ENCODE measurements around a stretch of chr2.

DNA sequence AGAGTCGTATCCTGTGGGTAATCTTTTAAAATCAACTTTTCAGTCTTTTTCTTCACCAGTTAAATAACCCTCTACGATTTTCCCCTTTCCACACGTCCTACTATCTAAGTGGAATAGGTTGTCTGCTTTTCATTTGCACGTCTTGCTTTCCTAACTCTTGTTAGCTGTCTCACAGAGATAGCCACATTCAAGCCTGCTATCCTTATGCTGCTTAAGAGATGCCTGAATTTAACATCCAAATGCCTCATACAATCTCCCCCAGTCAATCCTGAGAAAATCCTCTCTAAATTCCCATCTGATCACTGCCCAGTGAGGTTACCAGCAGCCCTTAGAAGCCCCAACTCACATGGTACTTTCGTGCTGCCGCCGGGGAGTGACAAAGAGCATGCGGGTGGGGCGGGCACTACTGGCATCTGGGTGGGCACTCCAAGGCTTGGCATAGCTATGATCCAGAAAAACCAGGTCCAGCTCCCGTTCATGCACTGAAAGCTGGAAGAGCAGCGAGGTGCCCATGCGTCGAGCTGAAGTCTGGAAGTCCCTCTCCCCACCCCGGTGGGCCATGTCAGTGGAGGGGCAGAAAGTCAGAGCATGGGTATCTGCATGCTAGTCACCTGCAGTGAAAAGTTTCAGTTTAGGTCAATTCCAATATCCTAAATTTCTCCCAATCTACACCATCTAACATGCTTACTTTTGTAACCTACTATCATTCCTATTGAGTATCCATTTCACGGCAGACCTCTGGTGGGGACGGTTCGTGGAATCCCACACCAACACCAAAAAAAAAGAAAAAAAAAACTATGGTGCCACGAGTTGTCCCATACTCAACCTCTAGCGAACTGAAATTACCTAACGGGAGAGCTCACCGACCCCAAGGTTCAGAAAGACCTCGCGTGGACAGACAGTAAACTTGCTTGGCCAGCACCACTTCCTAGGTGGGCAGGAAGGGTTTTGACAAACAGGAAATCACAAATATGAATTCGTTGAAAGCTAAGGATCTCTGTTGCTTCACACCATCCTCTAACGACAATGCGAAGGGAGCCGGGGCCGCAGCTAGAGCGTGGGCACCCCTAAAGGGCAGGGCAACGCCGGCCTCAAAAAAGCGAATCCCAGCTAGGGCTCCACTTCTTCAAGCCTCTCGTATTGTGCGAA lies 1.2 kb downstream of the KANSL3 start:
- RAMPAGE, long total RNA, result no peak
- RRBS, result 2% methylated on average over 5 of the region's 34 CpGs

DNA sequence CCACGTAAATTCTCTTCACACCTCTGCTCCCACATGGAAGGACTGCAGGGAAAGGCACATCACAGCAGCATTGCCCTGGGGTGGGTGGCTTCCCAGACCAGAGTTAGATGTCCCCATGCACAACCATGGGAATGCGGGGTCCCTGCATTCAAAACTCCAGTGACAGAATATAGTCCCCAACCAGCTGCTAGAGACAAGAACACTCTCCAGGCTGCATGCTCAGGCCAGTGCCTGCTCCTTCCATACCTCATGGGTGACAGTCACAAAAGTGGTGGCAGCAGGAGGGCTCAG lies 33.0 kb downstream of the LMAN2L start:
- RAMPAGE, long total RNA, result no peak
- RRBS, result no CpG with 5 or more reads among the region's 2 CpGs

GRCh38 chr2:96761344-96761655 lies 598 bp downstream of the CNNM4 start:
- RAMPAGE, long total RNA, result no peak
- RRBS, result no CpG with 5 or more reads among the region's 18 CpGs

DNA sequence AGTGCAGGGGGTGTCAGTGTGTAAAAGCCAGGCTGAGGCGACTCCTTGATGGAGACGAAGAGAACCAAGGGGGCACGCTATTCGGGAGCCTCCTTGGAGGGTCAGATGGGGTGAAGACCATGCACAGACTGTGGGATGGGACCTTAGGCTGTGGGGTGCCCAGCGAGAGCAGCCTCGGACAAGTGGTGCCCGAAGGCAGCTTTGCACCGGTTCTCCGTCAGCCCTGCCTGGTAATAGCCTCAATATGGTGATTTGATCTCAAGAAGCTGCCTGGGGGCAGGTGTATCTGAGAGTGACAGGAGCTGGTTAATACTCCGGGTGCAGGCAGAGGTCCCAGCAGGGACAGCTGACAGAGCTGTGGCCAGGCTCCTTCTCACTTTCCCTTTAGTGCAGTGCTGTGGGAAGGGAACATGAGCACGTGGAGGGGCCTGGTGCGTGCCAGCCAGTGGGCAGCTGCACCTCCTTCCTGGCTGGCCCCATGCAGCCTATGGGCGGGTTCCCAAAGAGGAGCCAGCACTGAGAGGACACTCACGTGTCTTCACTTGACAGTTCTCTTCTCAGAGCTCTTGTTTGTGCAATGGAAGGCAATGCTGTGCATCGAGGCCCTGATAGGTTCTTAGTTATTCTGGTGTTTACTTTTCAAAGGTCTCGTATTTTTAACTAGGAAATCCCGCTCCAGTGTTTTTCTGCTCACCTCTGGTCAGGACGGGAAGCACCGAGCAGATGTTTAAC lies 9.1 kb downstream of the CNNM4 start:
- RAMPAGE, long total RNA, result no peak
- RRBS, result 81% methylated on average over 3 of the region's 19 CpGs

DNA sequence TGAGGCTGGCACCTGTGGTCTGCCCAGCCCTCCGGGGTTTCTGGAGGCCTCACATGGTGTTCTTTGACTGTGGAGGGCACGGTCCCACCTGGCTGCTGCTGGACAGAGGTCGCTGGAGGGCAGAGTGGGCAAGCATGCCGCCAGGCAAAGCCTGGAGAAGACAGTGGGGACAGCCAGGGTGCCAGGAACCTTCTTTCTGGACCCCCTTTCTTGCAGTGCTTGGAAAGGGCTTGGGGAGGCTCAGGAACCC lies 26.7 kb upstream of the CNNM3 start:
- RAMPAGE, long total RNA, result no peak
- RRBS, result no CpG with 5 or more reads among the region's 4 CpGs

DNA sequence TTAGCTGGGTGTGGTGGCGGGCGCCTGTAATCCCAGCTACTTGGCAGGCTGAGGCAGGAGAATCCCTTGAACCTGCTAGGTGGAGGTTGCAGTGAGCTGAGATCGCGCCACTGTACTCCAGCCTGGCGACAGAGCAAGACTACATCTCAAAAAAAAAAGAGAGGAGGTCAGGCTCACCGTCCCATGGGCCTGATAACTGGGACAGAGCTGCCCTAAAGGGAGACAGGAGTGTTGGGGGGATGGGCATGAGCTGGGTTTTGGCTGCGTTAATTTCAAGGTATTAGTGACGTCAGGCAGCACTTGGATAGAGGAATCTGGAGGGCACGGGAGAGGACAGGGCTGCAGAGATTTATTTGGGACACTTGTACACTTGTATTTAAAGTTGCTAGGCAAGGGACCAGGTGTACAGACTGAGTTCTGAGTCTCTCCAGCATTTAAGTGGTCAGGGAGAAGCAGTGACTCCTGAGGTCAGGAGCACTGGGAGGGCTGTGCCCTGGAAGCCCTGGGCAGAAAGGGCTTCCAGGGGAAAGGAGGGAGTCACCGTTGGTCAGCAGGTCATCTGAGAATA lies 23.3 kb upstream of the CNNM3 start:
- RAMPAGE, long total RNA, result no peak
- RRBS, result no CpG with 5 or more reads among the region's 10 CpGs

GRCh38 chr2:96809376-96810448 lies 6.4 kb upstream of the CNNM3 start:
- RAMPAGE, long total RNA, result no peak
- RRBS, result 86% methylated on average over 3 of the region's 20 CpGs

GRCh38 chr2:96867460-96868093 lies 2.3 kb downstream of the SEMA4C start:
- RAMPAGE, long total RNA, result no peak
- RRBS, result no CpG with 5 or more reads among the region's 15 CpGs

GRCh38 chr2:96878869-96879449 lies 9.1 kb upstream of the SEMA4C start:
- RAMPAGE, long total RNA, result no peak
- RRBS, result 88% methylated on average over 2 of the region's 21 CpGs

DNA sequence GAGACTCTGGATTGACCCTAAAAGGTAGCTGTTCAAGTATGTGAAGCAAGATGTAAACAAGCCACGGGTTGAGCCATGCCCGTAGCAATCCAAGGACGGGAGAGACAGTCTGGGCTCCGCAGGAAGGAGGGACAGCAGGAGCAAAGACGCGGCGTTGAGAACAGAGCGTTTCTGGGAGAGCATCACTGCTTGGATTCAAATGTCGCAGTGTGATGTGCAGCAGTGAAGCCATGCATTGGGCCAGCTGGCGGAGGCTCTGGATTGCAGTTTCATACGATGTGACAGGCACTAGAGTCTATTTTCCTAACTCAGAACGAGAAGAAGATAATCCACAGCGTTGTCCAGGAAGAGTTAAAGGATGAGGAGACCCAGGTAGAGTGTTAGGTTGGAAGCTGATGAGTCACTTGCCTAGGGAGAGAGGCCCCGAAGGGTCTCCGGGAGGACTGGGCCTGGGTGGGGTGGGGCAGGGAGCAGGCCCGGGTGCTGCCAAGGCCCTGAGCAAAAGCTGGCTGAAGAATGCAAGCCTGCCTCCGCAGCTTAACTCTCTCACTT lies 17.6 kb upstream of the SEMA4C start:
- RAMPAGE, long total RNA, result no peak
- RRBS, result 78% methylated on average over 2 of the region's 17 CpGs

- RAMPAGE, long total RNA, result no peak
- RRBS, result no CpG with 5 or more reads among the region's 13 CpGs
These were observed 26.3 kb upstream of the SEMA4C start for GRCh38 chr2:96896163-96896668.

GRCh38 chr2:96897843-96898420 lies 28.1 kb upstream of the SEMA4C start:
- RAMPAGE, long total RNA, result no peak
- RRBS, result no CpG with 5 or more reads among the region's 10 CpGs

DNA sequence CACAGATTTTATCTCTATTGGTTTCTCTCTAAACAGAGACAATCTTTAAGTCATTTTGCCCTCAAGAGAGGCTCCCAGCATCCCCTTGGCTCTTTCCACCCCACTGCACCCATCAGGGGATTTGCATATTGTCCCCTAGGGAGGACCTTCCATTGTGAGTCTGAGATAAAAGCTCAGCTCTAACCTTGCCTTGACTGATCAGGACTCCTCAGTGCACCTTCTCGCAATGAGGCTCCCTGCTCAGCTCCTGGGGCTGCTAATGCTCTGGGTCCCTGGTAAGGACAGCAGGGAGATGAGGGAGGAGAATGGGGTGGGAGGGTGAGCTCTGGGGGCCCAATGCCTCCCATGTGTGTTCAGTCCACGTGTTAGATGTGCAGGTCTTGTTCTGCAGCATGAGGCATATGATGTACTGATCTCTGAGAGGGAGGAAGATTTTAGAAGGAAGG lies 48.7 kb downstream of the FAHD2B start:
- RAMPAGE, long total RNA, result no peak
- RRBS, result no CpG with 5 or more reads among the region's 2 CpGs

DNA sequence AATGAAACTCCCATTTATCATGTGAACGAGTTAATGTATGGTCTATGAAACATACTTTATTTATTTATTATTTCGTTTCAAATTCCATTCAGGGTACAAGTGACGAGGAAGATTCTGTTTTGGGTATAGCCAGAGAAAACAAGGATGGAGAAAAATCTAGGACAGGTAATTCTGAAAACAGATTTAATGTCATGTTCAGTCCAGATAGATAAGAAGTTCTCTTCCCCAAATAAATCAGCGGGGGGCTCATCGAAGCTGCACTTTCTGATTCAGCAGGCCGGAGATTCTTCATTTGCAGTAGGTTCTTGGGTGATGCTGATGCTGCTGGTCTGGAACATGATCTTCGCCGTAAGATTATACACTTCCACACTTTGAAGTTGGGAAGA lies 83.7 kb downstream of the ANKRD36 start:
- RAMPAGE, long total RNA, result no peak
- RRBS, result no CpG with 5 or more reads among the region's 8 CpGs

- RAMPAGE, long total RNA, result no peak
- RRBS, result no CpG with 5 or more reads among the region's 9 CpGs
These were observed 49.5 kb downstream of the ANKRD36B start for GRCh38 chr2:97539946-97540756.

DNA sequence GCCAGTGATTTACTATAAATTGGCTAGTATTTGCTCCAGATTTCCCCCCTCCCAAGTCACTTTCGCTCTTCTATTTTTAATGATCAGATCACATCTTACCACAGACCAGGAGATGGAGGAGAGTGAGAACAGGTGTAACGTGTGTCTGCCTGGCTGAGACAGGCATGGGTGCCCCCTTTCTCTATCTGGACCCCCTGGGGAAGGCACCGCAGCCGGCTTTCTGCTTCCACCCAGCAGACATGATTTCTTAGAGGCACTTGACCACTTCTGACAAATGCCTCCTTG lies 46.8 kb downstream of the ZAP70 start:
- RAMPAGE, long total RNA, result no peak
- RRBS, result no CpG with 5 or more reads among the region's 4 CpGs

GRCh38 chr2:97812320-97813048 lies 99.1 kb downstream of the ZAP70 start:
- RAMPAGE, long total RNA, result no peak
- RRBS, result no CpG with 5 or more reads among the region's 7 CpGs

GRCh38 chr2:98017380-98017792 lies 21.6 kb upstream of the TMEM131 start:
- RAMPAGE, long total RNA, result no peak
- RRBS, result no CpG with 5 or more reads among the region's 3 CpGs

GRCh38 chr2:98348077-98348707 lies 1.9 kb downstream of the CNGA3 start:
- RAMPAGE, long total RNA, result no peak
- RRBS, result no CpG with 5 or more reads among the region's 16 CpGs

DNA sequence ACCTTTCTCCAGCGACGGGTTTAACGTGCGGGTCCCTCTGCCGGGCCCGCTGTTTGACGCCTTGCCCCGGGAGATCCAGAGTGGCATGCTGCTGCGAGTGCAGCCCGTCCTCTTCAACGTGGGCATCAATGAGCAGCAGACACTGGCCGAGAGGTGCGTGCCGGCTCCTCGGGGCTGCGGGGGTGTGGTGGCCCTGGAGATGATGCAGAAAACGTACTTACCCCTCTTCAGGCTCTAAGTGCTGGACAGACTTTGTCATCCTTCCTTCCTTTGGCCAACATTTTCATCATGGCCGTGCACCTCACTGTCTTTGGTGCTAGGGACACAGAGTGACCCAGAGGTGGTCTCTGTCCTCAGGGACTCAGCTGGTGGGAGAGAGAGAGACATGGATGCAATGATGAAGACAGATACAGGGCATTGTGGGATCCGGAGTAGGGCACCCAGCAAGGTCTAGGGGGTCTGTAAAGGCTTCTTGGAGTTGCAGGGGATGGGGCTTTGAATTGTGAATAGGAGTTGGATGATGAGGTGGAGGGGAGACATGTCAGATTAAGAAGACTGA lies 42.2 kb downstream of the COA5 start:
- RAMPAGE, long total RNA, result no peak
- RRBS, result 98% methylated on average over 5 of the region's 19 CpGs